M059J (cell line): ENCODE measurements around a stretch of chr16.

- RAMPAGE, long total RNA: no peak
Measured at GRCh38 chr16:23384791-23385350, 68.1 kb downstream of the COG7 start.

DNA sequence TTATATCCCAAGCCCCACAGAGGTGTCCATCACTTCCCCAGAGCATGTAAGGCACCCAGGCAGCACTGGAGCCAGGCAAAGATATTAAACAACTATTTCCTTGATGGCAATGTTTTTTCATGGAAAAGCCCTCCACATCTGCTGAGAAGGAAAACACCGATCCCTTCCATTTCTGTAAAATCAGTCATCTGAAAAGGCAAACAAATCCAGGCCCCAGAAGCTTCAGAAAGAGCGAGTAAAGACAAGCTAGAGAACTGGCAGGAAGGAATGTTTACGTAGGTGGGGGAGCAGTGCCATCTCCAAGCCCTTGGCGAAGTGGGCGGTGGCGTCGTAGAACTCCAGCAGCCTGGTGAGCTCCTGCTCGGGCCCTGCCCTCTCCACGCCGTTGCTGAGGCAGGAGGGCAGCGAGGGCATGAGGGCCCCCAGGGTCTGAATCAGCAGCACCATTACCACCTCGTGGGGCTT is 28.5 kb downstream of the COG7 start:
- RAMPAGE, long total RNA: no peak

GRCh38 chr16:23580774-23581301 is 15.3 kb downstream of the NDUFAB1 start:
- RAMPAGE, long total RNA: no peak

DNA sequence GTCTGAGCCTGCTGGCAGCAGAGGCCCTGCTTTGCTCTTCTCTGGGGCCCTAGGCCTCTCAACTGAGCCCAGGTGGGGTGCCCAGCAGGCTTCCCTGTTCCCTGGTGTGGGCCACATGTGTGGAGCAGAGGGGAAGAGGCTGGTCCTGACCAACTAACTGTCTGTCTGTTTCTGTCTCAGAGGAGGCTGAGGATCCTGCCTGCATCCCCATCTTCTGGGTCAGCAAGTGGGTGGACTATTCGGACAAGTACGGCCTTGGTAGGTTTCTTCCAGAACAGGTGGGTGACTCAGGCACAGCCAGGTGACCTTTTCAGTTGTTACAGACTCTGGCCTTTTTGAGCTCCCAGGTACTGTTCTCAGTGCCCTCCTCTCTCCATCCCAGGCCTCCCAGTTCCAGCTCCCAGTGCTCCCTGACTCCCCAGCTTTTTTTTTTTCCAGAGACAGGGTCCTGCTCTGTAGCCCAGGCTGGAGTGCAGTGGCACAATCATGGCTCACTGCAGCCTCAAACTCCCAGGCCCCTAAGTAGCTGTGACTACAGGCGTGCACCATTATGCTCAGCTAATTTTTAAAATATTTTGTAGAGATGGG is 9.9 kb downstream of the PLK1 start:
- RAMPAGE, long total RNA: no peak

GRCh38 chr16:23764605-23765015 is 9.8 kb downstream of the CHP2 start:
- RAMPAGE, long total RNA: no peak

GRCh38 chr16:23863468-23864125 is 27.8 kb downstream of the PRKCB start:
- RAMPAGE, long total RNA: no peak

DNA sequence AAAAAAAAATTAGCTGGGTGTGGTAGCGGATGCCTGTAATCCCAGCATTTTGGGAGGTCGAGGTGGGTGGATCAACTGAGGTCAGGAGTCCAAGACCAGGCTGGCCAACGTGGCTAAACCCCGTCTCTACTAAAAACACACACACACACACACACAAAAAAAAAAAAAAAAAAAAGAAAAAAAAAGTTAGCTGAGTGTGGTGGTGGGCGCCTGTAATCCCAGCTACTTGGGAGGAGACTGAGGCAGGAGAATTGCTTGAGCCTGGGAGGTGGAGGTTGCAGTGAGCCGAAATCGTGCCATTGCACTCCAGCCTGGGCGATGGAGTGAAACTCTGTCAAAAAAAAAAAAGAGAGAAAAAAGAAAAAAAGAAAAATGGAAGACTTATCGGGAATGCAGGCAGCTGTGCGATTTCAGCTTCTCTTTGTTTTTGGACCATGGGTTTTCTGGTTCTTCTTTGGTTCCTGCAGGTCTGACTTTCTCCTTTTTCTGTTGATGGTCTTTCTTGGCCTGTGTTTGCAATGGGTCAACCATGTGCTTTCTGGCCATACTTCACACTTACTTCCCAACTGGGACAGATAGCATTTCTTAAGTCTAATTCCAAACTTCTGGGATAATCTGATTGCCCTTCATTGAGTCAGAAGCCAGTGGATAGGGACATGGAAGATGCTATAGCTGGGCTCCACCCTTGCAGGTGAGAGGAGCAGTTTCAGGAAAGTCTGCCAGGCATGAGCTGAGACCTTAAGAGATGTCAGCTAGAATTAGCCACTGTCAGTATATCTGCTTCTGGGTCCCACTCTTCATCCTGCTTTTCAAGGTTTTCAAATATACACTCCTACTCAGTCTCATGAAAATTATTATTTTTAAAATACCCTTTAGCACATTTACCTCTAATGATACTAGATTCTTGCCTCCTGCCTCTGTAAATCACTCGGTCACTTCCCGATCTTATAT is 37.5 kb downstream of the PRKCB start:
- RAMPAGE, long total RNA: no peak

- RAMPAGE, long total RNA: no peak
Measured at GRCh38 chr16:24570178-24570571, 30.8 kb downstream of the RBBP6 start.

DNA sequence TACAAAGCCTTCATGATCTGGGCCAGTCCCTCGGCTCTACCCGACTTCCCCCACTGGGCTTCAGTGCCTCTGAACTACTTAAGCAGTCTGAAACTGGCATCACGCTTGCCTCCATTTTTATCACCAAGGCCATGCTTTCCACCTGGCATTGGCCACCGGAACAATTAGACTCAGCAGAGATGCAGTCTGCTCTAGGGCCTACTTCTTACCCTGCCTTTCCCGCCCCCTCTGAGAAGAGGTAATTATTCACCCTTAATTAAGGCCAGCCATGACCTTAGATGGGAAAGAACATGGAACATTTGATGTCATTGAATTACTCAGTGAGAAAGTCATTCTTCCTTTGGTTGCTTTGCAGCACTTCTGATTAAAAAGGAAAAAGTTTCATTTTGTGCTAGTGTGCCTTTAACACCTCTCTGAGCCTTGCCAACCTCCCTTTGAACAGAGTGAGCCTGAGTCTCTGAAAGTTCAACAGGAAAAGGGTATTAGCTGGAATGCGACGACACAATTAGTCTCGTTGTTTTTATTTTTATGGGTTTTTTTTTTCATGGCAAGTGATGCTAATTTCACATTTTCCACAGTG is 60.9 kb upstream of the TNRC6A start:
- RAMPAGE, long total RNA: no peak

- RAMPAGE, long total RNA: no peak
Measured at GRCh38 chr16:24737499-24737904, 8.1 kb downstream of the TNRC6A start.

DNA sequence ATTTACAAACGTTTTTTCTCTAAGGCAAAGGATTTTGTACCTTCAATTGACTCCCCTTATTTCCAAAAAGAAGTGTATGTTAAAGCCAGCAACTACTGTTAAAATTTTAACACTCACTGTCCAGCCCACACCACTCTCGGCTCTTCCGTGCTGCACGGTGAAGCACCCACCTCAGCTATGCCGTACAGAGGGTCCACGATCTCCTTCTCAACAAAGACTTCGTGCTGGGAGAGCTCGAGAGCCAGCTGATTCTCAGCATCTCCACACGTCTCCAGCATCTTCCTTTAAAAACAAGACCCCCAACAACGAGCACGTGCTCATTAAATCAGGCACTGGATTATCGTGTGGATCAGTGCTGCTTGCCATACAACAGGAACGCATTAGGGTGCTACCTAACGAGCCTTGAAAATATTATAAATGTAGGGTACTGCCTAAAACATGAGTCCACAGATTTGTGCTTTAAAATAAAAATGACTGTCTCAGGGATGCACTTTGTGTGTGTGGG is 46.6 kb downstream of the ARHGAP17 start:
- RAMPAGE, long total RNA: no peak

DNA sequence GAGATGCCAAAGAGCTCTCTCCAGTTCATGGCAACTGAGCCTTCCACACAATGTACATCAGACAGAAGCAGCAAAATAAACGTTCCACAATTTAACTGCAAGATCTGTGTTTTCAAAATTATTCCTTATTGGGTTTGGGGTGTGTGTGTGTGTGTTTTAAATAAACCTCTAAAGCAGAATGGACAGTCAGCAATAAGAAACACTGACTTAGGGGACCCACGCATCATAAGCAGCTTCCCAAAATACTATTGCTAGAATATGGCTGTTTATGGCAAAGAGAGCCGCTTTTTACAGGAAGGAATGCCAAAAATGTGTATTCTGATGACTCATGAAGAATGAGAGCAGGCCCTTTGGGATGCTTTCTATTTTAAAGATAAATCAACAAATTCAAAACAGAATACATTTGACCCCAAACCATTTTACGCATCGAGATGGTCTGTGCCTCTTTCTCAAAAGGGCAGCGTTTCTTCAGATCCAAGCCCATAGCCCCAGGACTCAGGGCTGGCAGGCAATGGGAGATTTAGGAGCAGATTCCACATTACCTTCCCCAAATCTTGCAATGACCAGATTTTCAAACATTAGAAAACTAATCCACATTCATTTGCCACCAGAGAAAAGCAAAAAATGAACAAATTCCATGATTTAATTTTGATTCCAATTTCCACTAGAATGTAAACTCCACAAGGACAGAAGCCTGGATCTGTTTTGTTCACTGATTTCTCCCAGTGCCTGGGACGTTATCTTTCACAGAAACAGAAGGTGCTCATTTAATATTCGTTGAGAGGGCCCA is 37.4 kb downstream of the ARHGAP17 start:
- RAMPAGE, long total RNA: no peak

GRCh38 chr16:25048474-25048952 is 33.3 kb upstream of the ARHGAP17 start:
- RAMPAGE, long total RNA: no peak

DNA sequence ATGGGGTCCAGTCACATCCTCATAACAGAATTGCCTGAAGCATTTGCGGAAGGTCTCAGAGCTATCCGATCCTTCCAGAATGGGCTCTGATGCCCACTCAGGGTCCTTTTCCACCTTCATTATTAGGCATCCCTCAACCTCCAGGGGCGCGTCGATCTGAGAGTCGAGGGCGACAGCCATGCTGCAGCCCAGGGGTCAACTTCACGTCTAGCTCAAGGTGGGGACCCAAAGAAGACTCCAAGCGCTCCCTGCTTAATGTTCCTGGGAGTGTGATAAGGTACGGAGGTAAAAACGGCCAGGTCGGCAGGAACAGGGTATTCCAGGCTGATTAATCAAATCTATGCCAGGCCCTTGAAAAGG is 717 bp downstream of the ZKSCAN2 start:
- RAMPAGE, long total RNA: no peak

- RAMPAGE, long total RNA: no peak
Measured at GRCh38 chr16:25918364-25918693, 226.6 kb downstream of the HS3ST4 start.

DNA sequence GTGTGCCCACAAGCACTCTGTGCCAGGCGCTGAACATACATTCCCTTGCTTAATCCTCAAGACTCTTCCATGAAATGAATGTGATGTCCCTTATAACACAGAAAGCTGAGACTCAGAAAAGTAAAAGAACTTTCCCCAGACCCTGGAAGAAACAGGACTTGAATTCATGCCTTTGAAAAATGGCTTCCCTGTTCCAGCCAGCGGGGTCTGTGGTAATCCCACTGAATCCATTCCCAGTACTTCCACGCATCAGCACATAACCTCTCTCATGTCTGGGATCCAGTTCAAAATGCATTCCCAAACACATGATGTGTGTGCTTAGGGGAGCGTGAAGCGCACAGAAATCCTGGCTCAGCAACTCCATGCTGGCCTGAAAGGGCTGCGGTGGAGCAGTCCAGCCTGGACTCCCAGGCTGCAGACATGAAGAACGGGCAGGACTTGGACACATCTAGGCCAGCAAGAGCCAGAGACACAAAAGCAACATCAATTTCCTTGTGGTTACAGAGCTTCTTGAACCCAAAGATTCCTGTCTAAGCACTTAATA is 23.4 kb downstream of the NSMCE1 start:
- RAMPAGE, long total RNA: no peak

DNA sequence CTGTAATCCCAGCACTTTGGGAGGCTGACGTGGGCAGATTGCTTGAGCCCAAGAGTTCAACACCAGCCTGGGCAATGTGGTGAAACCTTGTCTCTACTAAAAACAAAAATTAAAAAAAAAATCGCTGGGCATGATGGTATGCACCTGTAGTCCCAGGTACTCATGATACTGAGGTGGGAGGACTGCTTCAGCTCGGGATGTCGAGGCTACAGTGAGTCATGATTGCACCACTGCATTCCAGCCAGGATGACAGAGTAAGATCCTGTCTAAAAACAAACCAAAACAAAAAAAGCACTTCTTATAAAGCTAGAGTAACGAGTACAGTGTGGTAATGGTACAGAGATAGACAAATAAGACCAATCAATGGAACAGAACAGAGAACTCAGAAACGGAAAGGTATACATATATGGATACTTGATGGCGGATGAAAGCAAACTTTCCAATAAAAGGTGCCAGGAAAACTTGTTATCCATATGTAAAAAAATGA is 4.4 kb downstream of the NSMCE1 start:
- RAMPAGE, long total RNA: no peak

DNA sequence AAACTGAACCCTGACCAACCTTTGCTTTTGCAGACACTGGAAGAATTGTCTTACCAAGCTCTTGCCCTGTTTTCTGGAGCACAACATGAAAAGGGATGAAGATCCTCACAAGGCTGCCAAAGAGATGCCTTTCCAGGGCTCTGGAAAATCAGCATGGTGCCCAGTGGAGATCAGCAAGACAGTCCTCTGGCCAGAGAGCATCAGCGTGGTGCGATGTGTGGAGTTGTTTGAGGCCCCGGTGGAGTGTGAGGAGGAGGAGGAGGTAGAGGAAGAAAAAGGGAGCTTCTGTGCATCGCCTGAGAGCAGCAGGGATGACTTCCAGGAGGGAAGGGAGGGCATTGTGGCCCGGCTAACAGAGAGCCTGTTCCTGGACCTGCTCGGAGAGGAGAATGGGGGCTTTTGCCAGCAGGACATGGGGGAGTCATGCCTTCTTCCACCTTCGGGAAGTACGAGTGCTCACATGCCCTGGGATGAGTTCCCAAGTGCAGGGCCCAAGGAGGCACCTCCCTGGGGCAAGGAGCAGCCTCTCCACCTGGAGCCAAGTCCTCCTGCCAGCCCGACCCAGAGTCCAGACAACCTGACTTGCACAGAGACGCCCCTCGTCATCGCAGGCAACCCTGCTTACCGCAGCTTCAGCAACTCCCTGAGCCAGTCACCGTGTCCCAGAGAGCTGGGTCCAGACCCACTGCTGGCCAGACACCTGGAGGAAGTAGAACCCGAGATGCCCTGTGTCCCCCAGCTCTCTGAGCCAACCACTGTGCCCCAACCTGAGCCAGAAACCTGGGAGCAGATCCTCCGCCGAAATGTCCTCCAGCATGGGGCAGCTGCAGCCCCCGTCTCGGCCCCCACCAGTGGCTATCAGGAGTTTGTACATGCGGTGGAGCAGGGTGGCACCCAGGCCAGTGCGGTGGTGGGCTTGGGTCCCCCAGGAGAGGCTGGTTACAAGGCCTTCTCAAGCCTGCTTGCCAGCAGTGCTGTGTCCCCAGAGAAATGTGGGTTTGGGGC is 39.5 kb upstream of the IL21R start:
- RAMPAGE, long total RNA: no peak

- RAMPAGE, long total RNA: no peak
Measured at GRCh38 chr16:27363706-27364320, 38.2 kb upstream of the IL21R start.

DNA sequence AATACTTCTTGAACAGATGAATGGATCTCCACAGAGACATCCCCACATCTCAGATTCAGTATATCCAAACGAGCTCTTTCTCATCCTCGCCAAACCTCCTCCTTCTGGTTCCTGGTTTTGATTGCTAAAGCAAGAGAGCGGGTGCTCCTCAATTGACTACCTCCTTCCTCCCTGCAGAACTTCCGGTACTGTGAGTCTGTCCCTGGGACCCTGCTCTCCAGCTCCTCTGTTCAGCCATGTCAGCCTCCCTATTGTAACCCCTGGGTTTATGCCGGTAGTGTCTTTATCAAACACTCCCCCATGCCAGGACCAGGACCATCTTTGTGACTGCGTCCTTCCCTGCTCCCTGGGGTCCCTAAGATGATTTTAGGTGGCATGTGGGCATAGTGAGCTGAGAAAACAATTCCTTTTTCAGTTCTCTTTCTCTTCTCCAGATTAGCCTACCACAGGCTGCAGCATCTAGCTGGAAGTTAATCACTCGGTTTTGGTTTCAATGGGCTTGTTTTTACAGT is 27.8 kb upstream of the IL21R start:
- RAMPAGE, long total RNA: no peak